ENCODE results near the genes TARS2 and ECM1.

DNA sequence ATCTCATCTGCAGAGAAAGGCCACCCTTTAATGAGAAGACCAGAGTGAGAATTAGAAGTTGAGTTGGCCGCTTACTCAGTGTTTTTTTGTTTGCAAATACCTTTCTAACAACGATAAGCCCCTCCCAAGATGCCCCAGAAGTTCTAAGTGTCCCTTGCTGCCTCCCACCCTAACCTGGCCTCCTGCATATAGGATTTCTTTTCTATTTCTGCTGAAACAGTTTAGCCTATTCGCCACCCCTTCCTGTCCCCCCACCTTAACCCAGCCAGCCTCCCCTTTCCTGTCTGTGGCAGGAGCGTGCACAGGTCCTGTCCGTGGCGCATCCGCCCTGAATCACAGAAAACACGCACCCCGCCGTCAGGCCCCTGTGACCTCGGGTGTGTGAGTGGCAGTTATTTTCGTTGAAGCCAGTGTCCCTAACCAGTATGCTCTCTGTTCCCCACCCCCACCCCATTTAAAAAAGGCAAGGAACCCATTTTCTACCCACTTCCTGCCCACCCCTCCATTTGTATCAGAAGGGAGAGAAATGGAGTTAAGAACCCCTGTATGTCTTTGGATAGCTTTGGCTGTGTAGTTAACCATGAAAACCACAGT, 1.6 kb downstream of the PLEKHO1 start:
- RRBS, result no CpG with 5 or more reads among the region's 12 CpGs

DNA sequence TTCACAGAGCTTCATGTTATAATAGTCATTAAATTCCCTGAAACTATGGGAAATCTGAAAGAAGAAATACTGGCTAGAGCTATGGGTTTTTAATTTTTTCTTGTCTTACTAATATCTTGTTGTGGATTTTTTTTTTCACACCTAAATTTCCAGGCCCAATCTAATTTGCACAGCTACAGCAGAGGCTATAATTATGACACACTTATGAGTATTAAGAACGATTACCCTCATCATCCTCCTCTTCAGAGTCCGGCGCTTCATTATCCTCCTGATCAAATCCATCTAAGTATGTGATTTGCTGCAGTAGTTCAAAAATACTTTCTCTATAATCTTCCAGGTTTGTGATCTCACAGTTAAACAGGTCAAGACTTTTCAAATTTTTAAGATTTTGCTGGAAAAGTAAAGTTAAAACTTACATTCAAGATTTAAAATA, 7.0 kb downstream of the ANP32E start:
- RRBS, result no CpG with 5 or more reads among the region's 3 CpGs

DNA sequence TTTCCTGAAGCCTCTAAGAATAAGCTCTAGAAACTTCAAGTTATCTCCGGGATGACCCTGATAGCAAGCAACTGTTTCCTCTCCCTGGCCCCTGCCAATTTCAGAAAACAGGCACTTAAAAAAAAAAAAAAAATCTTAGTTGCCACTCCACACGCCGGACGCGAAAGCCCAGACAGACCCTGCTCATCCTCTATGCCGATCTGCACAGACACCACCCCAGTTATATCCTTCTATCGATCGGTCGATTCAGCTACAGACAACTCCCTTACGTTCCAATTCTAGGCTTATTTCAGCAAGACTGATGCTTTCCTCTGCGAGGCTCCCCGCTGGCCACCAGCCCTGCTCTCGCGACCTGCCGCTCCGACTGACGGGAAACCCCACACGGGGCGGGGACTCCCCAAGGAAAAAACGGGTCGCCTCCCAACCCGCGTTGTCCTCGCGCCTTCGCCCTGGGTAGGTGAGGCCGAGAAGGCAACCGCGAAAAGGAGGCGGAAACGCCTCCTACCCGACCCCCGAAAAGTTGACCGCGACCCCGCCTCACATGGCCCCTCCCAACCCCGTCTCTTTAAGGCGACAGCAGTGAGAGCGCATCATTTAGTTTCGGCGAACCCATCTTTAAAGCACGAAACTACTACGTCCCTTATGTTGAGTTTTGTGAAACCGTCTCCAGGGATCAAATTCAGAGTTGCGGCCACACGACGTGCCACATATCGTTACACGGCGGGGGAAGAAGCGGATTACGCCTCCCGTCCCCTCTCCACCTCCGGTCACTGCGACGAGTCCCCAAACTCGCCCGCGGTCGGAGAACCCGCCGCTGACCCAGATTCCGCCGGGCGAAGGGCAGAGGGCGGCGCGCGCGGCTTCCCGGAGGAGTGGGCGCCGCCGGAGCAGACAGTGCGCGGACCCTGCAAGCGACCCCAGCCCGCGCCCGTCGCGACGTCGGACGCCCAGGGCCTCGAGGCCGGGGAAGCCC, 1.3 kb downstream of the ANP32E start:
- RRBS, result under 1% methylated on average over 33 of the region's 87 CpGs

GRCh38 chr1:150259632-150260666, 2.4 kb downstream of the CA14 start:
- RRBS, result no CpG with 5 or more reads among the region's 12 CpGs

GRCh38 chr1:150486822-150487773, at the start of gene TARS2:
Gene TARS2 (plus strand): TSS chr1:150487419.
- RRBS, result 33% methylated on average over 1 of the region's 36 CpGs

DNA sequence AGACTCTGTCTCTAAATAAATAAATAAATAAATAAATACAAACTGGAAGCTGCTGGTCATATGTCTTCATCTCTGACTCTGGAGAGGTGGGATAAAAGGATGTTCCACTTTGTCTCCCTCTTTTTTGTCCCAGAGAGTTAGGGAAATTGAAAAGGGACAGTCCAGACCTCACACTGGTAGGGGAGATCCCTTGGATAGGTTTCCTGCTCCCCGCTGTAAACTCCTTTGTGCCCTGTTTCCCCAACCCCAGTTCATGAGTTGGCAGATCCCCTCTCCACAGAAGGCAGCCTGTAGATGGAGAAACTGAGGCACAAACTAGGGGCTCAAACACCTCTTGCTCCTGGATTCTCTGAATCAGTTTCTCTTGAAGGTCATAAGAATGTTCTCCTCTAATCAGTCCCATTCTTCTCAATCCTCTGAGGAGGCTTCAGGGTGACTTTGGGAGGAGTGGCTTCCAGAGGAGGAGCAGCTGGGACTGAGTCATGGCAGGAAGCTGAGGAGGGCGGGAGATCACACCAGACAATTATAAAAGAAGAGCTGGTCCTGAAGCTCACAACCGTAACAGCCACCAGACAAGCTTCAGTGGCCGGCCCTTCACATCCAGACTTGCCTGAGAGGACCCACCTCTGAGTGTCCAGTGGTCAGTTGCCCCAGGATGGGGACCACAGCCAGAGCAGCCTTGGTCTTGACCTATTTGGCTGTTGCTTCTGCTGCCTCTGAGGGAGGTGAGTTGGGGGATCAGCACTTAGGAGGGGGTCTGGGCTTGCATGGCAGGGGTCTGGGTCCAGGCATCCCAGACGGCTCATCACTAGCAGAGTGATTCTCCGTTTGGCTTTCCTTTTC, at the start of gene ECM1:
TSS of gene ECM1 (plus strand) at position 555 of the 843 bp plus-strand sequence.
- RRBS, result no CpG with 5 or more reads among the region's 6 CpGs

- RRBS, result 24% methylated on average over 26 of the region's 40 CpGs
These were observed 382 bp downstream of the ADAMTSL4 start for GRCh38 chr1:150549511-150550069.

GRCh38 chr1:150551624-150552999, 2.9 kb downstream of the ADAMTSL4 start:
- RRBS, result 90% methylated on average over 1 of the region's 18 CpGs

DNA sequence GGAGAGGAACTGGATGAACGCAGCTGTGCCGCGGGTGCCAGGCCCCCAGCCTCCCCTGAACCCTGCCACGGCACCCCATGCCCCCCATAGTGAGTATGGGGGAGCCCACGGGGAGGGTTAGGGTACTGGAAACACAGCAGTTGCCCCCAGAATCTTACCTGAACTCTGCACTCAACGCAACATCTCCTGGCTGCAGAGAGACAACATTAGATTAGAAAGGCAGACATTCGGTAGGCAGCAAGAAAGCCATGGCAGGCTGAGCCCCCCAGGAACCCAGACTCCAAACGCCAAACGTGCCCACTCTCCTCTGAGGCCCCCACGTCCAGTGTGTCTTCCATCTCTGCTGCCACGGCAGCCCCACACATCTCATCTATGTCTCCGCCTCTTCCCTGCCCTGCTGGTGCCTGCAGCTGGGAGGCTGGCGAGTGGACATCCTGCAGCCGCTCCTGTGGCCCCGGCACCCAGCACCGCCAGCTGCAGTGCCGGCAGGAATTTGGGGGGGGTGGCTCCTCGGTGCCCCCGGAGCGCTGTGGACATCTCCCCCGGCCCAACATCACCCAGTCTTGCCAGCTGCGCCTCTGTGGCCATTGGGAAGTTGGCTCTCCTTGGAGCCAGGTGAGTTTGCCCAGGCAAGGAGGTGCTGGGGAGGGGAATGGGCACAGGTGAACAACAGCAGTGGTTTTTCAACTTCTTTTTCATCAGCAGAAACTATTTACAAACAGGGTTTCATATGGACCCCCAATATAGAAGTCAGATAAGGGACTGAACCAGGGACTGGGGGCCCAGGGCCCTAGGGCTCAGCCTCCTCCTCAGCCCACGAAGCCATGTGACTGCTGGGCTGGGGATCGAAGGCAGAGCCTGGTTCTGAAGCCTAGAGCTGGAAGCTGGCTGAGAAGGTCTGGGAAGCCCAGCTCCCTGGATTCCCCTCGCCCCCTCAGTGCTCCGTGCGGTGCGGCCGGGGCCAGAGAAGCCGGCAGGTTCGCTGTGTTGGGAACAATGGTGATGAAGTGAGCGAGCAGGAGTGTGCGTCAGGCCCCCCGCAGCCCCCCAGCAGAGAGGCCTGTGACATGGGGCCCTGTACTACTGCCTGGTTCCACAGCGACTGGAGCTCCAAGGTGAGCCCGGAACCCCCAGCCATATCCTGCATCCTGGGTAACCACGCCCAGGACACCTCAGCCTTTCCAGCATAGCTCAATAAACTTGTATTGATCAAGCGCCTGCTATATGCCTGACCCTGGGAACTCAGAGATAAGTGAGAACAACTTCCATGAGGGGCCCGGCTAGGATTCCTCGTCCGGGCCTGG, 8.8 kb downstream of the ADAMTSL4 start:
- RRBS, result no CpG with 5 or more reads among the region's 41 CpGs

- RRBS, result no CpG with 5 or more reads among the region's 4 CpGs
These were observed 3.1 kb downstream of the MCL1 start for GRCh38 chr1:150576267-150576664.

DNA sequence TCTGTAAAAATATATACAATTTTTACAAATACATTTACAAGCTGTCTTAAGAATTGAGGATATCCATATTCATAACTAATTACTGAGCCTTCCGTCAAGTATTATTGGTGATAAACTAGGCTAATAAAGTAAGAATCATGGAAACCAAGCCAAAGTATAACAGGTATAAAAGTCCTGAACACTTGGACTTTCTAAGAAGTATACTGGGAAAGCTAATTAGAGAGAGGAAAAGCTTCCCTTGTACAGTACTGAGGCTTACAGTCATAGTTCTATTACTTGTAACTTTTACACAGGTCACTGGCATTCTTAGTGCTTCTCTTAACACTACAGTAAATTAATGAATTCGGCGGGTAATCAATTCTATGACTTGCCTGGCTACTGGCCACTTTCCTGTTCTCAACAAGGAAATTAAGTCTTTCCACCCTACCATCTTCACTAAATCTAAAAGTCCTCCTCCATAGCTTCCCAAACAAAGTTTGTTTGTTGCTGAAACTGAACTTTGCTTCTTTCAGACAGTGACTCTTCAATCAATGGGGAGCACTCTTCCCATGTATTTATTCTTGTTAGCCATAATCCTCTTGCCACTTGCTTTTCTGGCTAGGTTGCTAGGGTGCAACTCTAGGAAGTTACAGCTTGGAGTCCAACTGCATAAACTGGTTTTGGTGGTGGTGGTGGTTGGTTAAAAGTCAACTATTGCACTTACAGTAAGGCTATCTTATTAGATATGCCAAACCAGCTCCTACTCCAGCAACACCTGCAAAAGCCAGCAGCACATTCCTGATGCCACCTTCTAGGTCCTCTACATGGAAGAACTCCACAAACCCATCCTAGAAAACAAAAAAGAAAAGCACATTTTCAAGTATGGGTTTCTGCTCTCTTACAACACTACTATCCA, 2.5 kb downstream of the MCL1 start:
- RRBS, result no CpG with 5 or more reads among the region's 3 CpGs

GRCh38 chr1:150605292-150605654, 24.1 kb downstream of the ENSA start:
- RRBS, result no CpG with 5 or more reads among the region's 3 CpGs

DNA sequence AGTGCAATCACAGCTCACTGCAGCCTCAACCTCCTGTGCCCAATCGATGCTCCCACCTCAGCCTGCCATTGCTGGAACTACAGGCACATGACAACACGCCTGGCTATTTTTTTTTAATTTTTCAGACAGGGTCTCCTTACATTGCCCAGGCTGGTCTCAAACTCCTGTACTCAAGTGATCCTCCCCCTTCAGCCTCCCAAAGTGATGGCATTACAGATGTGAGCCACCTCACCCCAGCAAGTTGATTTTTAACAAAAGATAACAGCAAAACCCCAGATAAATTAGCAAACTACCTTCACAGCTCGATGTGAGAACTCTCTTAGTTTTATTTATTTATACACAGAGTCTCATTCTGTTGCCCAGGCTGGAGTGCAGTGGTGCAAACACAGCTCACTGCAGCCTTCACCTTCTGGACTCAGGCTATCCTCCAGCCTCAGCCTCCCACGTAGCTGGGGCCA, 15.3 kb downstream of the ENSA start:
- RRBS, result no CpG with 5 or more reads among the region's 4 CpGs

- RRBS, result no CpG with 5 or more reads among the region's 6 CpGs
These were observed 1.5 kb downstream of the ENSA start for GRCh38 chr1:150627636-150628546.

GRCh38 chr1:150753235-150753938, 12.2 kb downstream of the CTSS start:
- RRBS, result no CpG with 5 or more reads among the region's 5 CpGs

DNA sequence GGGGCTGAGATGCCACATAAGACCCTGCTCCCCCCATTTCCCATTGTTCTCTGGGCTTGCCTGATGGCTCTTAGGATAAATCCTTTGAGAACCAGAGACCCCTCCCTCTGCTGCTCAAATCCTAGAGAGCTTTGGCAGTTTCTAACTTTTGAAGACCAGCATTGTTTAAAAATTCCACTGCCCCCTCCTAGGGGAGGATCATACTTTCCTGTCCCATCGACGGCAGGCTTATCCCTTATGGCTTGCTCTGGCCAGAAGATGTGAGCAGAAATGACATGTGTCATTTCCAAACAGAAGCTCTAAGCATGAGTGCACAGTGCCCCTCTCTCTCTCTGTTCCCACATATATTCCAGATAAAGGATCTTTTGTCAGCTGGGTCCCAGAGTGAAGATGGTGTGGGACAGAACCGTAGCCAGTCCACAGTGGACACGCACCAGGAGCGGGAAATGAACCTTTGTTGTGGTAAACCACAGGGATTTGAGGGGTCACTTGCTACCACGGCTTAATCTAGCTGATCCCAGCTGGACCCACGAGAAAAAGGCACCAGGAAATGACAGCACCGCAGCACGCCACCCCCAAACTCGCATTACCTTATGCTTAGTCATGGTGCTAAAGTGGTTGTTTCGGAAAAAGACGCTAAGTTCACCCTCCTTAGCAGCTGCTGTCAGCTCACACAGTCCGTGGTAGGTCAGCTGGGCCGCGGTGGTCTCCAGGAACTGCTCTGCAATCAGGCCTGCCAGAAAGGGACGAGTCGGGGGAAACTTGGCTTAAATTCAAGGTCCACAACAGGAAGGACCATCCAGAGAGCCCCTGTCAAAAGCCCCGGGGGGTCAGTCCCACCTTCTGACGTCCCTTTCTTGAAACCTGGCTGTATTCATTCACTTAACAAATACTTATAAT, 7.7 kb downstream of the MINDY1 start:
- RRBS, result no CpG with 5 or more reads among the region's 19 CpGs

GRCh38 chr1:151002352-151003252, 4.1 kb downstream of the MINDY1 start:
- RRBS, result no CpG with 5 or more reads among the region's 6 CpGs

- RRBS, result no CpG with 5 or more reads among the region's 1 CpG
These were observed 2.7 kb downstream of the C1orf56 start for GRCh38 chr1:151050279-151050658.

DNA sequence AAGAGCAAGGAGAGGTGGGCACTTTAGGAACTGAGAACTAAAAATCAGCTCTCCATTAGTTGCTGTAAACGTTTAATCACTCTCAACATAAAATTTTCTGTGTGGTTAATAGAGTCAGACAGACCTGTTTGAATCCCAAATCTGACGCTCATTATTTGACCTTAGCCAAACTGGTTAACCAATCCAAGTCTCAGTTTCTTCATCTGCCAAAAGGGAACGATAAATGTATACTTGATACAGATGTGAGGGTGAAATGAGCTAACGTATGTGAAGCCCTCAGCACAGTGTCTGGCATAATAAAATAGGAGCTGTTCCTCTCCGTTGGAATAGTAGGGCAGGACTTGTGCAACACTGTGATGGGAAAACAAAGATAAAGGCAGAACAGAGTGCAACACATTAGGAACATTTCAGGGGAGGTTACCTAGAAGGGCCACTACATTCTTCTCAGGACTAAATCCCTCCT, 1.1 kb downstream of the LYSMD1 start:
- RRBS, result no CpG with 5 or more reads among the region's 5 CpGs